SK-N-SH (cell line): Measurements from ENCODE around the gene INS.

DNA sequence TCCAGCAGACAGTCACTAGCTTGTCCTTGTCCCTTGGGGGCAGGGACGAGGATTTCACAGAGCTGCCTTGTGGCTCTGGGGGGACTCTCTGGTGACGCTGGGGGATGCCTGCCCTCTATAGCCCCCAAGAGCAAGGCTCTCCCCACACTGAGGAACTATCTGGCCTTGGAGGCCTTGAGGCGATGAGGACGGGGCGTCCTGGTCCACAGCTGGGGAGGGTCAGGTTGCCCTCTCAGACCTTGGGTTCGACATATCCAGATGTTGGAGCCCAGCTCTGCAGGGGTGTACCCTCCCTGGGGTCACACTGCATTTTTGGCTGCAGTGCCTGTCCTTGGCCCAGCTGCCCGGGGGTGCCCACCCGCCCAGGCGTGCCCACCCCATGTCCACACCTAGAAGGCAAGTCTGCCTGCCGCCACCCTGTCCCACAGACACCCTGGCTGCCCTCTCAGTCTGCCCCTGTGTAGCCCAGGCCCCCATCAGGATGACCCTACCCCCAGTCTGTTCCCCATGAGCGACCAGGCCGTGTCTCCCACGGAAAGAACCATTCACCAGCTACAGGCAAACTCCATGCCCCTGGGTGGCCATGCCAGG lies 2.9 kb downstream of the LSP1 start:
- RRBS = no CpG with 5 or more reads among the region's 13 CpGs
CAGE:
- cytosol, long polyA plus RNA = no peak
- long polyA plus RNA = no peak
- nucleus, long polyA plus RNA = no peak

DNA sequence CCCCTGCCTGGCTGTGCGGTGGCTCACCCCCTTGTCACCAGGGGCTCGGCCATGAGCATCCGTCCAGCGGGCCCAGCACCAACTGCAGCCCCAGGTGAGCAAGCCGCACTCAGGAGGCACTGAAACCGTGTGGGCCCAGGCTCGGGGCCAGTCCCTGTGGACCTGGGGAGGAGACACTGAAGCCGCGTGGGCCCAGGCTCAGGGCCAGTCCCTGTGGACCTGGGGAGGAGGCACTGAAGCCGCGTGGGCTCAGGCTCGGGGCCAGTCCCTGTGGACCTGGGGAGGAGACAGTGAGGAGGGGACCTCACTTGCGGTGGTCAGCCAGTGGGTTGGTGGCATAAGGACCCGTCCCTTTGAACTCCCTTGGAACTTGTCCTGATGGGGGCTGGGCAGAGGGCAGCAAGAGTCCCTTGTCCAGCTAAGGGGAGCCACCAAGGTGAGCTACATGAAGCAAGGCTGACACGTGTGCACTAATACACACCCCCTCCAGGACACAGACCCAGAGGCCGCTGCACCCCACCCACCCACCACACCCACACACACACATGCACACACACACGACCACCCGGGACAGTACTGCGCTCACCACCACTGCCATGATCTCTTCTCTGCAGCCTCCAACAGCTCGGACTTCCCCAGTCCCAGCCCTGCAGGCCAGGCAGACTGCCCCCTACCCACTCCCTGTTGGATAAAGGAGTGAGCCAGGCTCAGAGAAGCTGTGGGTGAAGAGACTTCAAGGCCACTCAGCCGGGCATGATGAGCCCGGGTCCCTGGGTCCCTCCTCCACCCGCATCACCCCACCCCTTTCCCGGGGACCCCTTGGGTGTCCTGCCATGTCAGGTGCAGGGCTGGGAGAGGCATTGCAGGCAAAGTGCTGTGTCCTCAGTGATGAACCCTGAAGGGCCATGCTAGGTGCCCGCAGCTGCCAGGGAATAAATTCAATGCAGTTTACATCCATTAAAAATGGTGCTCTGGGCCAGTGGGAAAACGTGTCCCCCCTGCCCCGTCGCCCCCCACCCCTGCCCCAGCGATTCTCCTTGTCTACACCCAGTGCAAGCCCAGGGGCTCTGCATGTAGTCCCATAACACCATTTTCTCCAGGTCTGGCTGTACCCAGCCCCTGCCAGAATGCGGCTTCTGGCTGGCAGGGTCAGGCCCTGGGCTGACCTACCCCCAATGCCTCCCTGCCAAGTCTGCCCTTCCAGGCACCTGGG lies 14.3 kb downstream of the LSP1 start:
- RRBS = 63% methylated on average over 3 of the region's 30 CpGs
CAGE:
- cytosol, long polyA plus RNA = no peak
- long polyA plus RNA = no peak
- nucleus, long polyA plus RNA = no peak

DNA sequence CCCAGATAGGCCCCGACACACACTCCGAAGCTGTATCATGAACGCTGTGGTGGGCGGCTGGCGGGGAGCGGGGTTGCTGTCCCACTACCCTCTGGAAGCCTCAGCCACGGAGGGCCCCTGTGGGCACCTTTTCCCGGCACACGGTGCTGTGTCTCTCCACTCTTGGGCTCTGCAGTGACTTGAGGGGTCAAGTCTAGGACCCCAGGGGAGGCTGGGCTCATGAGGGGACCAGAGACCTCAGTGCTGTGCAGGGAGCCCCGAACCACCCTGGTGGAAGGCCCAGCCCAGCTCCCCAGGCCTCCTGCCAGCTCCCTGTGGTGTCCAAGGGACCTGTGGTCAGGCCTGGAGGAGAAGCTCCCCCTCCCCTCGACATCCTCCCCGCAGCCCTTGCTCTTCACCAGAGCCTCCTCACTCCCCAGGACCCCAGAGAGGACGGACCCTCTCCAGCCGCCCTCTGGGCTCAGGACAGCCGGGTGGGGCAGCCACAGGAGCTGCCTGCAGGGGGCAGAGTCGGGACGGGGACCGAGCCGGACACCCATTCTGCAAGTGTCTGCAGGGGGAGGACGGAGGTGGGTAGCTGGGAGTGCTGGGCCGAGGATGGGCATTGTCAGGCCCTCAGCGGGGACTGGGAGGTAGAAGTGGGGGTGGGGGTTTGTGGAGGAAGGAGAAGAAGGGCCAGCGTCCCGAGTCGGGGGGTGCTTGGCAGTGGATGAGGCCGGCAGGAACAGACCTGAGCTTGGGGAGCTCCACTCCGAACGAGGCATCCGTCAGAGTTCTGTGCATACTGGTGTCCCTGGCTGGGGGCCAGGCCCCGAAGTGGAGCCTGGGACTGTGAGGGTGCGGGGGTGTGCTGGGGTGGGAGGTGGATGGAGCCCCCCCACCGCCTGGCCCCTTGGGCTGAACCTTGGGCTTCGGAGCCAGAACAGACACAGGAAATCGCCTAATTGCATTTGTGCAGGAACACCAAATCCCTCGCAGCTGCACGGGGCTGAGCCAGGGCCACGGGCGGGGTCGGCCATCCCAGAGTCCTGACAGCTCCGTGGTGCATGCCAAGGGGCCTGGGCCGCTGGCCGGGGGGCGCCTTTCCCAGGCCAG lies 15.3 kb downstream of the PRR33 start:
- RRBS = 25% methylated on average over 1 of the region's 43 CpGs
CAGE:
- cytosol, long polyA plus RNA = no peak
- long polyA plus RNA = no peak
- nucleus, long polyA plus RNA = no peak

GRCh38 chr11:1916864-1917599 lies 2.5 kb upstream of the TNNT3 start:
- RRBS = no CpG with 5 or more reads among the region's 9 CpGs
CAGE:
- cytosol, long polyA plus RNA = no peak
- long polyA plus RNA = no peak
- nucleus, long polyA plus RNA = no peak

- RRBS = 4% methylated on average over 6 of the region's 18 CpGs
CAGE:
- cytosol, long polyA plus RNA = no peak
- long polyA plus RNA = no peak
- nucleus, long polyA plus RNA = no peak
These were observed 2.1 kb downstream of the IGF2 start for GRCh38 chr11:2136976-2137583.

DNA sequence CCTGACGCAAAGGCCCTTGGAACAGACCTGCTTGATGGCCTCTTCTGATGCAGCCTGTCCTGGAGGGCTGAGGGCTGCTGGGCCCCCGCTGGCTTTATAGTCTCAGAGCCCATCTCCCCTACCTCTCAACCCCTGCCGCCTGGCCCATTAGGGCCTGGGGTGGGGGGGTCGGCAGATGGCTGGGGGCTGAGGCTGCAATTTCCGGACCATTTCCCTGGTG lies at the start of gene INS:
Gene INS, minus strand, starts transcription at position 69 of the 220 bp plus-strand sequence.
- RRBS = 49% methylated on average over 1 of the region's 5 CpGs
CAGE:
- cytosol, long polyA plus RNA = no peak
- long polyA plus RNA = no peak
- nucleus, long polyA plus RNA = no peak

DNA sequence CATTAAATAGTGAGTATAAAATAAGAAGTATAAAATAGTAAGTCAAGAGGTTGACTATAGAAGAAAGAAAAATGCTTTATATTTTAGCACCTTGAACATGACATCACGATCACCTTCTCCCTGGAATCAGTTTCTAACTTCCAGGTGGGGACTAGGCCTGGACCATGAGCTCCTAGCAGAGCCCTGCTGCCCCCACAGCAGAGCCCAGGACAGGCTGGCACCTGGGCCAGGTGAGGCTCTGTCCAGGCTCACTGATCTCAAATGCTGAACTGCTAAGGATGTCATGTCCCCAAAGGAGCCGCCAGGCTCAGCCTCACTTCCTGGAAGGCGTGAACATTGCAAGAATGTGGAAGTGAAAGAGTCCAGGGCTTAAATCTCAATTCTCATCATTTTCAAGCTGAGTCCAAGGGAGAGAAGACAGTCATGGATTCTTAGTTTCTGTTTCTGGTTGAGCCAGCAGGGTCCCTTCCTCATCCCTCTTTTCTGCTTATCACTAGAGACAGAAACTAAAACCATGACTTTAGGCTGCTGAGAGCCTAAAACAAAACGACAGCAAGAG lies 5.0 kb downstream of the ASCL2 start:
- RRBS = no CpG with 5 or more reads among the region's 4 CpGs
CAGE:
- cytosol, long polyA plus RNA = no peak
- long polyA plus RNA = no peak
- nucleus, long polyA plus RNA = no peak

DNA sequence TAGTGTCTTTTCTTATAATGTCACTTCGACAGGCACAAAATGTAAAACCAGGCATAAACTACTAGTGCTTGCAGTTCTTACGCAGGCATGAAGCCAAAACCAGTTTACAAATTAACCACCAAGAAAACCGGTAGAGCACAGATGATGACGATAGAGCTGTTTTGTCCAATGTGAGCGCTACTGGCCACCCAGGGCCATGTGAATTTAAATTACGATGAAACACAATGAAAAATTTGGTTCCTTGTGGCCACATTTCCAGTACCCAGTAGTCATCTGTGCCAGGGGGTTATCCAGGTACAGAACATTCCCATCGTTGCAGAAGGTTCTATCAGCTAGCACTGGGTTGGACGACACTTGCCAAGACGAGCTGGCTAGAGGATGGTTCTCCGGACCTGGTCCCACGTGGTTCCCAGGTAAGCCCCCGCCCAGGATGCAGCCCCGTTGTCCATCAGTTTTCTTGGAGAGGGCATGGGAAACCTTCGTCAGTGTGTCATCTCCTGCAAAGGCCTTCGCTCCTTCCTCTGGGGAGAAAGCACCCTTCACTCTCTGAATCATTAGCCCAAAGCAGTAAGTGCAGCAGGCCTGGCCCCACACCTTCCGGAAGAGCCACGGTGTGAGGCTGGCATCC lies 1.1 kb upstream of the CD81 start:
- RRBS = no CpG with 5 or more reads among the region's 17 CpGs
CAGE:
- cytosol, long polyA plus RNA = no peak
- long polyA plus RNA = no peak
- nucleus, long polyA plus RNA = no peak

GRCh38 chr11:2396521-2397622 lies 3.7 kb upstream of the TSSC4 start:
- RRBS = 97% methylated on average over 13 of the region's 46 CpGs
CAGE:
- cytosol, long polyA plus RNA = no peak
- long polyA plus RNA = start-site peak on the minus strand at chr11:2396948-2397085, 8 and 7 reads in 2 replicates
- nucleus, long polyA plus RNA = no peak

GRCh38 chr11:2445946-2446580 lies 1.3 kb downstream of the KCNQ1 start:
- RRBS = 81% methylated on average over 5 of the region's 17 CpGs
CAGE:
- cytosol, long polyA plus RNA = no peak
- long polyA plus RNA = no peak
- nucleus, long polyA plus RNA = no peak

GRCh38 chr11:2462854-2464316 lies 18.6 kb downstream of the KCNQ1 start:
- RRBS = 68% methylated on average over 6 of the region's 52 CpGs
CAGE:
- cytosol, long polyA plus RNA = no peak
- long polyA plus RNA = no peak
- nucleus, long polyA plus RNA = no peak

- RRBS = 85% methylated on average over 8 of the region's 27 CpGs
CAGE:
- cytosol, long polyA plus RNA = no peak
- long polyA plus RNA = no peak
- nucleus, long polyA plus RNA = no peak
These were observed 132.3 kb downstream of the KCNQ1 start for GRCh38 chr11:2576967-2577654.

GRCh38 chr11:2583079-2583652 lies 138.4 kb downstream of the KCNQ1 start:
- RRBS = 56% methylated on average over 3 of the region's 28 CpGs
CAGE:
- cytosol, long polyA plus RNA = no peak
- long polyA plus RNA = no peak
- nucleus, long polyA plus RNA = no peak

- RRBS = no CpG with 5 or more reads among the region's 2 CpGs
CAGE:
- cytosol, long polyA plus RNA = no peak
- long polyA plus RNA = no peak
- nucleus, long polyA plus RNA = no peak
These were observed 197.8 kb downstream of the KCNQ1 start for GRCh38 chr11:2642317-2643257.

GRCh38 chr11:2649940-2650719 lies 205.3 kb downstream of the KCNQ1 start:
- RRBS = no CpG with 5 or more reads among the region's 4 CpGs
CAGE:
- cytosol, long polyA plus RNA = no peak
- long polyA plus RNA = no peak
- nucleus, long polyA plus RNA = no peak

DNA sequence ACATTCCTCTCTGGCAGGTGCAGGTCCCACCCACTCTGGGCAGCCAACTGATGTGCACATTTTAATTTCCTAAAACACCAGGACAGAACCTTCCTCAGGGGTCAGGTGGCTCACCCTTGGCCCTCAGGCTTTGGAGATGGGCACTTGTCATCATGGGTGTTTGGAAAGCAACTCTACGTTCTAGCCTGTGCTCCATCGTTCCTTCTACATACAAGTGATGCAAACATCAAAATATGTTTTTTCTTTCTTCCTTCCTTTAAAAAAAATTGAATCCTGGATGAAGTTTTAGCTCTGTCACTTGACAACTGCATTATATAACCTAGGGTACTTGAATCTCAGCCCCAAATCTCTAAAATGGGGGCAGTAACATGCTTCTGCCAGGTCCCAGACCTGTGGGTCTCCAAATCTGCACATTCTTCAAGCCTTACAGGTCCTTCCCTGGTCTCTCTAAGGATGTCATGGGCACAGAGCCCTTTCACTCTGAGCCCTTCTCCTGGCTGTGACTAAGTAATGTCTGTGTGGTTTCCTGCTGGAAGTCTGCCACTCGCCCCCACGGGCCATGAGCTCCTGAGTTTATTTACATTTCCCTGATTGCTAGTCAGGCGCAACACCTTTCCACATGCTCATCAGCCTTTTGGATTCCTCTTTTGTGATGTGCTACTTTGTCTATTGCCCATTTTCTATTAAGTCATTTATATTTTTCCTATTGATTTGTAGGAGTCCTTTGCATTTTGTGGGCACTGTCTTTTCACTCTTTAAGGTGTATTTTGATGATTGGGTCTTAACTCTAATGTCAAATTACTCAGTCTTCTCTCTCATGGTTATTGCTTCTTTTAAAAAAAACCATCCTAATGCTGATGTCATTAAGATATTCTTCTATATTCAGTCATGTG lies 211.4 kb downstream of the KCNQ1 start:
- RRBS = no CpG with 5 or more reads among the region's 5 CpGs
CAGE:
- cytosol, long polyA plus RNA = no peak
- long polyA plus RNA = no peak
- nucleus, long polyA plus RNA = no peak

GRCh38 chr11:2681128-2681853 lies 204.3 kb downstream of the CDKN1C start:
- RRBS = no CpG with 5 or more reads among the region's 3 CpGs
CAGE:
- cytosol, long polyA plus RNA = no peak
- long polyA plus RNA = no peak
- nucleus, long polyA plus RNA = no peak

GRCh38 chr11:2698735-2699566 lies 186.6 kb downstream of the CDKN1C start:
- RRBS = 39% methylated on average over 10 of the region's 50 CpGs
CAGE:
- cytosol, long polyA plus RNA = no peak
- long polyA plus RNA = no peak
- nucleus, long polyA plus RNA = no peak

DNA sequence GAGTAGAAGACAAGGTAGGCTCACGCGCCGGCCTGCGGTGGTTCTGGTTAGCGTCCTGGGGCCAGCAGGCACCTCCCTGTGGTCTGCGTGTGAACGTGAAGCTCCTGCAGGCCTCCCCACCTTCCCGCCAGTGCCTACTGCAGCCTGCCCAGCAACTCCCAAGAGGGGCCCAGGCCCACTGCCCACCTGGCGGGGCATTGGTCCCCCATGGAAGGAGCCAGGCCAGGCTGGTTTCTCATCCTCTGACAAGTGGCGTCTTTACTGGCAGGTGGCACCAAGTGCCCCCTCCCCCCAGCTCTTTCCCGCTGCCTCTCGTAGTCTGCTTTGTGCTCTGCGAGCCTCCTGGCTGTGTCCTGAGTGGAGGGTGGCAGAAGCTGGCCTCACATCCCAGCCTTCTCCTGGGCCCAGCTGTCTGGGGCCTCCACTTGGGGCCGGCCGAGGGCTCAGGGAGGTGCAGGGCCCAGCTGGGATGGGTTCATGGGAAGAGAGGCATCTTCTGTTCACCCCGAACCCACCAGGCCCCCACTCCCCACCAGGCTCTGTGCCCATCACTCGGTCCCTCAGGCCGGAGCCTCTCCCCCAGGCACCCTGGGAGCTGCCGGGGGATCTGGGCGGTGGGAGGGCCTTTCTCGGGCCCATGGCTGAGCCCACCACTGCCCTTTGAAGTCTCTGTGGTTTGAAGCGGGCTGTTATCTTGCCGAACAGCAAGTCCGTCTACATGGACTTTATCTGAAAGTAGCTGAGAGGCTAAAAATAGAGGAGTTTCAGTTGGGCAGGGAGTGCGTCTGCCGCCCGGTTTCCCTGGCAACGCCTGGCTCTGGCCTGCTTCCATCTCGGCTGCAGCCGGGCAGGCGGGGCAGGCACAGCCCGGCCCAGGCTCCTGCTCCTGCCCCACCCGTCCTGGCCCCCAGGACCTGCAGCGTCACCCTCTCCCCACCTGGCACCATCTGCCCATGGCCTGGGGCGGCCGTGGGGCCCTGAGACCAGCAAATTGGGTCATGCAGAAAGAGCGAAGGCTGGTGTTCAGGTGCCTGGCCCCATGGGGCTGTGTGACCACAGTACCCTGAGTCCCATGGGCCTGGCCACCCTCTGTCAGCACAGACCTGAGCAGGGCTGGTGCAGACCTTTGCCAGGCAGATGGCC lies 107.2 kb downstream of the CDKN1C start:
- RRBS = 4% methylated on average over 4 of the region's 37 CpGs
CAGE:
- cytosol, long polyA plus RNA = no peak
- long polyA plus RNA = no peak
- nucleus, long polyA plus RNA = no peak

- RRBS = no CpG with 5 or more reads among the region's 33 CpGs
CAGE:
- cytosol, long polyA plus RNA = no peak
- long polyA plus RNA = no peak
- nucleus, long polyA plus RNA = no peak
These were observed 59.2 kb downstream of the CDKN1C start for GRCh38 chr11:2825947-2827125.